SUDHL5 (cell line): ENCODE data around the gene LDHAL6B.

- PRO-cap: no peak
Measured at GRCh38 chr15:58066318-58067188, 1.0 kb upstream of the ALDH1A2 start.

DNA sequence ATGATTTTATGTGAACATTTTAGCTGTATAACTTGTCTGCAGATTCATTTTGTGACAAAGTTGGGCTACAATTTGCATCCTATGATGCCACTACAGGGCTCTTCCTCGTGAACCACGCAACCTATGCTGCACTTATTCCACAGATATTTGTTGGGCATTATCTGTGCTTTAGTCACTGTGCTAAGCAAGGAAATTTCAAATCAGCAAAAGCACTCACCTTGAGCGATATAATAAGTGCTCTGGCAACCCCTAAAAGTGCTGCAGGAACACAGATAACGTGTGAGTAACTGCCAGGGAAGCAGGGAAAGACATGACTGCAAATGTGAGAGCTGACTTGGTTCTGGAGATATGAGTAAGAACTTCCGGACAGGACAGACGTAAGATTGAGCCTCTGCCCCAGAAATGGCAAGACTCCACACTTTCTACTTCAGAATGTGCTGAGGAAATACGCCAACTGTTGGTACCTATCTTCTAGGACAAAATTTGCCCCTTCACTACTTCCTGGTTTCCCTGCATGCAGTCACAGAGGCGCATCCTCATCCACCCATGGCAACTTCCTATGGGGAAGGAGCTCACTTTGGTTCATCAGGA lies 41.5 kb downstream of the AQP9 start:
- PRO-cap: no peak

- PRO-cap: no peak
Measured at GRCh38 chr15:58284281-58284761, 146.1 kb downstream of the AQP9 start.

DNA sequence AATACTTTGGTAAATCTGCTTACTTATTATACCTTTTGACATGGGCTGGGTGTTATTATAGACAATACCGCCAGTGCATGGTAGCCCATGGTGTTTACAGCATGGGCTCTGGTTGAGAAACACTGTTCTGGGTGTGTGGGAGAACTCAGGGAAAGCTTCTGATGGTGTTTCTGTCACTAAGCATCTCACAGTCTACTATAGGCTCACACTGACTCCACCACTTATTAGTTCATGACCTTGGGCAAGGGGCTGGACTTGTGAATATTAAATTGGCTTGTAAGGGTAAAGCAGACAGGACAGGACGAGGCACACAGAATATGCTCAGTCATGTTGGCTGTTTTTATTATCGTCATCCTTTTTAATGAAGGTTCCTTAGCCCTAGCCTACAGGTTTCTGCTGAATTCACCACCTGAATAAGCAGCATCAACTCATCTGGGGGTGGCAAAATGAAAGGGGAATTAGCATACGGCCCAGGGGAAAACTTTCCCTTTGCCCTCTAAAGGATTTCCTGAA lies 39.7 kb upstream of the LIPC start:
- PRO-cap: no peak

DNA sequence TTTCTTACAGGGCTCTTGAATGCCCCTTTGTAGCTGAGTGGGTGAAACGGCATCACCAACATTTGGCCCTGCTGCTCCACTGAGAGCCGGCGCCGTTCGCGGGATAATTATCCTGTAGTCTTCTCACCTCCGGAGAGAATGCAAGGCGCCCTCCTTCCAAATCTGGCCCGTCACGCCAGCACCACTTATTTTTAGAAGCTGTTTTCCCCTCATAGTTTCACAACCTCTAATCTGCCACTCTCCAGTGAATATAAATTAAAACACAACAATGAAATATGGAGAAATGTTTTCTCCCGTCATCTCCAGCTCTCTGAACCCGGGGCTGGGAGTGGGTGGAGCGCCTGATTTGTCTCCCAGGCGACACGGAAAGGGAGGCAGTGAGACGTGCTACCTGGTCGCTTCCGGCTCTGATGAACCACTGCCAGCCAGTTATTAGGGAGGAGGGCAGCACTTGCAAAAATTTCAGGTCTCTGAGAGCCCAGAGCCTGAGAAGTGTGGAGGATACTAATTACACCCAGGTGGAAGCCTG lies 58.7 kb downstream of the LIPC start:
- PRO-cap: no peak

- PRO-cap: no peak
Measured at GRCh38 chr15:58574458-58575110, 142.8 kb downstream of the LIPC start.

DNA sequence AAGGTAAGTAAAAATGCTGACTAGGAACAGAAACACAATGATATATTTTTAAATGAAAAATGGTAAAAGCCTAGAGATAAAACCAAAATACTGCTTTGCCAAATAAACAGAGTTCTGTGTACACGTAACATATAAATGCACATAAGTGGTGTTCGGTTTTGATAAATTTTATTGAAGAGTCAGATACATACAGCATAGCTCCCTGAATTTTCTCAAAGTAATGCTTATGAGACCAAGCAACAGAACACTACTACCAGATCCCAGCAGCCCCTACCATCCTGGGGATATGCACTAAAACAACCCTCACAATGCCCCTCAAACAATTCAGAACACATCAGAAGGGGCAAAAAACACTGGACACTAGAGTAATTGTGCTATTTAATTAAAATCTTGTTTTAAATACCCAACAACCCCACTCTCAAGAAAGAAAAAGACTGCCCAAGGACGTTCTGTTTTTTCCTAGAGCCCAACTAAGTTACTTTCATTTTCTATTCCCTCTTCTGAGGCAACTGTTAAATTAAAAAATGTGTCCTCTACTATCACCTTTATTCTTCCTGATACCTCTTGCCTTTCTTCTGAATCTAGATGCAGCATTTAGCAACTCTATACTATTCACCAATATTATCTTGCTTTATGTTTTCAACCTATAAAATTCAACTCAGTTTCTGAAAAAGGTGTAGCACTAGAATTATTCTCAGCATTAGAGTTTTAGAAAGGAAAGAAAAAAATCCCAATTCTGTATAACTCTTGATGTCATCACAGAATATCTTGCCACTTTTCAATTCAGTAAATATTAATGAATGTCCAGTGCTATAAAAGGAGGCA lies 120.9 kb downstream of the ADAM10 start:
- PRO-cap: no peak

- PRO-cap: no peak
Measured at GRCh38 chr15:58886892-58887729, 46.4 kb downstream of the SLTM start.

DNA sequence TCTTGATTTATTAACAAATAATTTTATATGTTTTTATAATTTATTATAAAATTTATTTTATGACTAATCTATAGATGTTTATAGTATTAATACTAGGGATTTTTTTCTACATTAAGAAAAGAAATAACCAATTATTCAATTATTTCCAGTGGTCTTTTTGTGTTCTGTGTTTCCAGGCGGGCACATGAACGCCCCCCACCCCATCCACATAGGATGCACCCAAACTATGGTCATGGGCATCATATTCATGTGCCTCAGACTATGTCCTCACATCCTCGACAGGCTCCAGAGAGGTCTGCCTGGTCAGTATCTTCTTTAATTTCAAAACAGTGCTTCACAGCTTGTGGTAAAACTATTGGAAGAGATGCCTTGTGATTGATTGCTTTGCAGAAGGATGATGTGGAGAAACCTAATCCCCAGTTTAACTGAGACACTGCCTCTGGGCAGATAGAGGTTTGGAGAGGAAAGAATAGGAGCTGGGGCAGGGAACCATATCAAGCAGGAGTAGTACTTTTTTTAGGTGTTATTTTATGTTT lies 20.9 kb upstream of the CCNB2 start:
- PRO-cap: no peak

DNA sequence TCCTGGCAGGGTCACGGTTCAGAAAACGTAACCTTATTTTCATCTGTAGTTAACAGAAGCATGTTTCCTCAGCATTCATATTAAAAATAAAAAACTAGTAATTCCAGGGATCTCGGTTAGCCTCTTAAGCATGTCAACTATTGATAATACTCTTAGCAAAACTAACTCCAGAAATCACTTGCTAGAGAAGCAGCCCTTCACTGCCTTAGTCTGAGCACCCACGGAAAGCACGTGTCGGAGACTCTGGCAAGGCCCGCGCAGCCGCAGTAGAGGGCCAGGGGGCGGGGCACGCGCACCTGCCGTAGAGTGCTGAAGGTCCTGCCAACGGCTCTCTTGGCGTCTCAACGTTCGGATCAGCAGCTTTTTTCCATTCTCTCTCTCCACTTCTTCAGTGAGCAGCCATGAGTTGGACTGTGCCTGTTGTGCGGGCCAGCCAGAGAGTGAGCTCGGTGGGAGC lies at the start of gene LDHAL6B:
Gene LDHAL6B, plus strand, starts transcription at position 304 of the 457 bp plus-strand sequence.
- PRO-cap: no peak

- PRO-cap: no peak
Measured at GRCh38 chr15:59256022-59256942, 49.6 kb downstream of the LDHAL6B start.

- PRO-cap: no peak
Measured at GRCh38 chr15:59549086-59549634, 62.4 kb upstream of the GCNT3 start.

GRCh38 chr15:59593168-59593560 lies 18.4 kb upstream of the GCNT3 start:
- PRO-cap: no peak

GRCh38 chr15:59594418-59594970 lies 17.1 kb upstream of the GCNT3 start:
- PRO-cap: no peak

- PRO-cap: no peak
Measured at GRCh38 chr15:59662309-59662602, 4.9 kb upstream of the GTF2A2 start.

DNA sequence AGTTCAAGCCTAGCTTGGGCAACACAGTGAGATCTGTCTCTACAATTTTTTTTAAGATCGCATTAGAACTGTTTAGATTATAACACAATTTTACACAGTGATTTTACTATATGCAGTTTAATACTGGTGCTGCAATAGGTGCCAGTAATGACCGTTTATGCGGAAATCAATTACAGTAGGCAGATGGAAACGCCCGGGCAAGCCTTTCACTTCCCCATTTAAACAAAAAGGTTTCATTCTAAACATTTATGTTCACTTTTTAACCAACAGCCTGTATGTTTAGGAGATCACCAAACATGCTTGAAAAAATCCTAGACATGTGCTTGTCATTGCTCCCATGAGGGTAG lies 2.8 kb downstream of the BNIP2 start:
- PRO-cap: no peak

- PRO-cap: no peak
Measured at GRCh38 chr15:60350970-60351447, 46.8 kb downstream of the ANXA2 start.

DNA sequence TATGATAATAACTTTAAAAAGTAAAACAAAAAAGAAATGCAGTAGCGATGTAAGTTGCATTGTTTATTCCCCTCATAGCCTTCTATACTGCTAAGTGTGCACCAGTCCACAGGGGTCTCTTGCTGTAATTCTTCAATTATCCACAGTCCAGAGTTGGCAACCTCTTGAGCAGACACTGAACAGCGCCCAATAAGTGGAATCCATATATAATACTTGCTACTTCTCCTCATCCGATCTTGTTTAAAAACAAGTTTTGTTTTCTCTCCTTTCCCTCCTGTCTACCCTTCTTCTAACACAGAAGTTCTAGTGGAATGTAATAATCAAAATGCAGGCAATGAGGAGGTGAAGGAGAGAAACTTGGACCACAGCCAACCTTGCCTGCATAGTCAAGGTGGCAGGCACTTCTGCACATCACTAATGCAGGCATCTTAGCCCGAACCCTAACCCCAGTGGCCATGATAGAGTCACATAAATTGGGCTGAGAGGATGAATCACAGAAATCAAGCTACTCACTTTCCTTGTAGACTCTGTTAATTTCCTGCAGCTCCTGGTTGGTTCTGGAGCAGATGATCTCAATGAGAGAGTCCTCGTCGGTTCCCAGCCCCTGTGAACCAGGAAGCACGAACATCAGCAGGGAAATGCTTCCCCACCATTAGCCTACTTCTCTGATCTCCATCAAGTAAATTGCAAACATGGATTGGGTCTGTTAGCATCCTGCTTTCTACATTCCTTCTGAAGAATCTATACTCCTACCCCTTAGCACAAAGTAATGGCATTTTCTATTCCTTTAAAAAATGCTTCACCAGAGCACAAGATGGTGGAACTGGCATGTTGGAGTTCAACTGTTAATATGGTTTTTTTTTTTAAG lies 40.9 kb downstream of the ANXA2 start:
- PRO-cap: no peak

- PRO-cap: no peak
Measured at GRCh38 chr15:60370198-60370972, 27.4 kb downstream of the ANXA2 start.

- PRO-cap: no peak
Measured at GRCh38 chr15:60391592-60392330, 6.0 kb downstream of the ANXA2 start.